Pulmonary lymph node (tissue), 1 donor: Measurements from ENCODE around the gene ALK.

- PRO-cap: no peak
These were observed 112.2 kb upstream of the FOSL2 start for GRCh38 chr2:28280461-28280861.

DNA sequence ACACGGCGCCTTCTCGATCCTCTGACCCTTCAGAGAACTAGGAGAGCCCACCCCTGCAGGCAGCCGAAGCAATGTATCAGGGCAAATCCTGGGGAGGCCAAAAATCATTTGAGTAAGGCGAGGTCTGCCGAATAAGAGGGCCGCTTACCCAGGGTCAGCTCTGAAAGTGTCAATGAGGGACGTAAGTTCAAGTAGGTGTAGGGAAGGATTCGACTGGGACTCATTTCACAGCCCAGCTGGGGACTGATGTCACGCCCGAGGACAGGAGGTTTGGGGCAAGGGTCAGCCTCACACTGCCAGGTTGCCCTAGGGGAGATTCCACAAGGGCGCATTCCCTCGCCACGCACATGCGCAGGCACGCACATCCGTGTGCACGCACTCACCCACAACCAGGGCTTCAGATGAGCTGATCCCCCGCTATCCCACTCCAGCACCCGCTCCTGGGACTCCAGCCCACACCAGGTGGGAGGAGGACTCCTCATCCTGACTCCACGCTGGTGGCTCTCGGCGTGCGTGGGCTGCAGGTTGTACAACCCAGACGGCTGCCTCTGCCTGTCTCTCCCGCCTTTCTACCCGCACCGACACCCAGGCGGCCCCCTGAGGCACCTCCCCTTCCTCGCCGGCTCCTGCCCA, 48.0 kb upstream of the FOSL2 start:
- PRO-cap: no peak

- PRO-cap: bidirectional peak, plus-strand start at chr2:28348342, minus-strand start at chr2:28348047
These were observed 44.7 kb upstream of the FOSL2 start for GRCh38 chr2:28347736-28348666.

DNA sequence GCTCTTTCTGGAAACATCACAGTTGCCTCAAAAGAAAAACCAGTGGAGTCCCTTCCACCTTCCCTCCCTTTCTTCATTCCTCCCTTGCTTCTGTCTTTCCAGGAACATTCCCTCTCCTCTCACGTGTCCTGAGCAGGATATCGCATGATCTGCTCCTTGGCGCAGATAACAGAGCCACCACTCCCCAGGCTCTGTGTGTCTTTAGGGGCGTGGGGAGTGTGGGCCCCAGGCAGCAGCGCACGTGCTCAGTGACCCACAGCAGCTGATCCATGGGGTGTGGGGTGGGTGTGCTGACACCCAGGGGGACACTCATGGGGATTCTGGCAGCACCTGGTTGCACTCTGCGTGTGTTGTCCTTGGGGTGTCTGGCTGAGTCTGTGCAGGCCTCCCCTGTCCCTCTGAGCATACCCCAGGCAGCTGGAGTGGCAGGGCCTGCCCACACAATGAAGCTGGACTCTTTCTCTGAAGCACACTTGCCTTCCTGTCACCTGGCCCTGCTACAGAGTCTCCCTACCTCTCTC, 9.9 kb upstream of the FOSL2 start:
- PRO-cap: no peak

- PRO-cap: no peak
These were observed 4.3 kb downstream of the FOSL2 start for GRCh38 chr2:28397065-28397273.

GRCh38 chr2:28411274-28411524, 18.5 kb downstream of the FOSL2 start:
- PRO-cap: no peak

- PRO-cap: no peak
These were observed 124.7 kb upstream of the PPP1CB start for GRCh38 chr2:28626616-28627657.

DNA sequence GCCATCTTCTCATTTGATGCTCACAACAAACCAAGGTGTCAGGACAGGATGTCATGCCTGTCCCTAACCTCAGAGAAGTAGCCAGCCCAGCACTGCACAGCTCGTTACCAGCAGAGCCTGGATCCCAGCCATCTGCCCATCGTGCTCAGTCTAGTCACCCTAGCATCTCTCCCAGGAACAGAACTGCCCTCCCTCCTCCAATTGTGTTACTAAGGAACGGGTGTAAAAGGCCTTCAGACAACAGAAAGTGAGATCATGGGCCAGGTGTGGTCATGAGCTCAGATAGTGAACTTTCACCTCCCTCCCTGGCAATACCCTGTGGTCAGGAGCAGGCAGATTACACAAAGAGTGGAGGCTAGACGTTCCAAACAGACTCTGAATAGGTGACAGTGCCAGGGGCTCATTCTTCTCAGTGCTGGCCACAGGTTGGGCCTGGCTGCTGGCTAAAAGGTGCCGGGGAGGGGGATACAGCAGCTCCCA, 111.8 kb upstream of the PPP1CB start:
- PRO-cap: no peak

DNA sequence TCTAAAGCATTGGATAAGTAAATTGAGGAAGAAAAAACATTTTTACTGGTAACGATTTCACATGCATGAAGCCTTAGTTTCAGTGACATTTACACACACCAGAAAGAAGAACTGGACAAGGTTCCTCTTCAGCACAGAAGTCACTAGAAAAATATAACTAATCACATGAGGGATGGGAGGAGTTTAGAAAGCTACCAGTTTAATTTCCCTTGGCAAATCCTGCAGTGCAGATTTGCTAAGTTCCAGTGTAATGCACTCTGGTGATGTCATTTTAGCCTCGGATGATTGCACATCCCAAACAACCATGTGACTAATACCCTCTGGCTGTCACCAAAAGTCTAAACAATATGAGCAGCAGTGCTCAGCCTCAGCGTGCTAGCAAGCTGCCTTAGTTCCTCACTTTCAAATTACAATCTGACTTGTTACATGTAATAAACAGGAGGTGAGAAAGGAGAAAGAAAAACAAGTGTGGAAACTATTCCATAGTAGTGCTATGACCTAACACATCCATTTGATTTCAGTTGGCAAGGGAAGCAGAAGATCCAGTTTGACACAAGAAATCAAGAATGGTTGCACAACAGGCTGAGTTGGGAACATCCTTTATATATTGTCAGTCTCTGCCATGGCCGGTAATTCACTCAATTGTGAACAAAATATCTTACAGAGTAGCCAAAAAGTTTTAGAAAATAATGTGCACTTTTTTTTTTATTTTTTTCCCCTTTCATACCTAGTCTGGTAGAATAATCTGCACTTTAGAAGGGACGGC, 35.2 kb upstream of the PPP1CB start:
- PRO-cap: bidirectional peak, plus-strand start at position 229 of the sequence, minus-strand start at position 113 of the sequence

- PRO-cap: unidirectional peak, plus-strand start at chr2:28750782; bidirectional peak, plus-strand start at chr2:28750952, minus-strand start at chr2:28750945
These were observed 916 bp upstream of the PPP1CB start for GRCh38 chr2:28750455-28751372.

GRCh38 chr2:29010844-29011540, 29.9 kb downstream of the TOGARAM2 start:
- PRO-cap: no peak

GRCh38 chr2:29063466-29064291, 10.6 kb downstream of the PCARE start:
- PRO-cap: no peak

- PRO-cap: bidirectional peak, plus-strand start at chr2:29116038, minus-strand start at chr2:29116049; bidirectional peak, plus-strand start at chr2:29116594, minus-strand start at chr2:29116523
These were observed 888 bp downstream of the CLIP4 start for GRCh38 chr2:29115726-29116880.

DNA sequence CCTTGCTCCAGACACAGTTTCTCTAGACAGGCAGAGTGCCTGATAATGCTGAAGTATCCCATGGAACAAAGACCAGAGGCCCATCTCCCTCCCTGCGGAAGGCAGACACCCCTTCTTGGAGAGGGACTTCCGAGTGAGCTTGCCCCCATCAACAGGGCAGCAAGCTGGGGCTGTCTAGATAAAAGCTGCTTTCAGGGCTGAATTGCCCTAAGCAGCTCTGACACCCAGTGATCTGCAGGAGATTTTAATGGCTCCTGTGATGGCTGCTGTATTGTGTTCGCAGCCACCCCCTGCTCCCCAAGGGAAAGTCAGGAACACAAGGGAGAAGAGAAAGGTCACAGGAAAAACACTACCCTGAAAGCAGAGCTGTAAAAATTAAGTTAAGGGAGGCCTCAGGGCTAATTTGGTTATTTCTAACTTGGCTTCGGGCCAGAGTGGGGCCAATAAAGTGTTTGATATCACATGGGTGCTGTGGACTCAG, 147.4 kb downstream of the CLIP4 start:
- PRO-cap: unidirectional peak, plus-strand start at position 270 of the sequence

GRCh38 chr2:29437598-29437862, 322.3 kb downstream of the CLIP4 start:
- PRO-cap: no peak

DNA sequence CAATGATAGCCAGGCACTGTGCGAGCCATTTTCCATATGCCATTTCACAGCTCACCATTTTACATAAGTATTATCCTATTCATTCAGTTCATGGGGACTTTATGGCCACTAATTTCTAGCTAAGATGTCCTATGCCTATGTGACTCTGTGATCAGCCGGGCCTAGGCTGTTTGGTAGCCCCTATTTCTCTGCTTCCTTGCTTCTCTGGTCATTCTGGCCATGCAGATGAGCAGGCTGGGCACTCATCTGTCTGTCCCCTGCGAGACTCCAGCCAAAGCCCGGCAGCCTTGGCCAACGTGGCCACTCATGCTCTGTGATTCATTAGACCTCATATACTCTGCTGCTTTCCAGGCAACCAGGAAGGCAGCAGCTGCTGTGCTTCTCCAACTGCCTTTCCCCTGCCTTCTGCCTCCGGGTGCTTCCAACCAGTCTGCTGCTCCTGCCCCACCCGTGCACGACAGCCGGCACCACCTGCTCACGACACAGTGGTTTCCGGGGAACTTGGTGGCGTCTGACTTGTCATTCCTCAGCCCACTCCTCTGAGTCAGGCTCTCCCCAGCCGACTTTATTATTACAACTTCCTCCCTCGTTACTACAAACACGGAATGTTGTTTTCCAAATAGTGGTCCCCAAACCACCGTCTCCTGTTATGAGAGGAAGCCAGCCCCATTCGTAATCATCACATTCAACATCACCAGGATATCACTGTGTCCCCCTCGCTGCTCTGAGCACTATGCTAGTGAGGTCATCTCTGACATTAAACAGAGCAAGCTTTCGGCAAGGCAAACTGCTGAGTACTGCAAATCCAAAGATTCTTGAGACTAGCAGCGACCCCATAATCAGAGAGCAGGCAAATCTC, 392.5 kb downstream of the ALK start:
- PRO-cap: unidirectional peak, minus-strand start at position 407 of the sequence

DNA sequence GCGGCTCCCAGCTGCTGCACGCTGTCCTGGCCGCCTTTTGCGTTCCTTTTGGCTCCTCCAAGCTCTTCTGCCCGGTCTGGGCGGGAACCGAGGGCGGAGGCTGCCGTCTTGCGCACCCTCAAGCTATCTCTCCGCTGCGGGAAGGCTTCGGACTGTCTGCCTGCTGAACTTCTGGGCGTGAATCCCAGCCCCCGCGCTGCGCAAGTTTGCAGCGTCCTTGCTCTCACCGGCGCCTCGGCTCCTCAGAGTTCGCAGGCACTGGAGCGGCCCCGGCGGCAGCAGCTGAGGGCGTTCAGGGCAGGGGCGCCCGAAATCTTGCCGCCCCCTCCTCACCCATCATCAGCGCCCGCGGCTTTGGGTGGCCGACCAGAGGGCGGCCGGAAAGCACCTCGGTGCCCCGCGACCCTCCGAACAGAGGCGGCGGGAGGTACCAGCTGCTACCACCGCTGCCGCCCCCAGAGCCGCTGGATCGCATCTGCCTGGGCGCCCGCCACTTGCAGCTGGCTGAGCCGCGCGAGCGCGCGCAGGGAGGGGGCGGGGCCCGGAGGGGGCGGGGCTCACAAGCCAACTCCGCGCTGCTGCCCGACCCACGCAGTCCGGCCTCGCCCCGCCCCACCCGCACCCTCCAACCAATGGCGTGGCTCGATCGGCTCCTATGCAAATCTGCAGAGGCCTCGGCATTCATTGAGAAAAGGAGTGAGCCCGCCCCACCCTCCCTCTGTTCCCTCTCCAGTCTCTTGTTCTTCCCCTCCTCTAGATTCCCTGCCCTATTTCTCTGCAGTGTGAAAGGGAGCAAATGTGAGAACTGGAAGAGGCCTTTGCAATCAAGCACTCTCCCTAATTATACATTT, at the start of gene ALK:
Gene ALK, minus strand, starts transcription at position 477 of the 851 bp plus-strand sequence.
- PRO-cap: bidirectional peak, plus-strand start at position 684 of the sequence, minus-strand start at position 477 of the sequence

- PRO-cap: no peak
These were observed 2.0 kb downstream of the YPEL5 start for GRCh38 chr2:30148820-30149255.

GRCh38 chr2:30214286-30214485, 17.1 kb upstream of the LBH start:
- PRO-cap: no peak

DNA sequence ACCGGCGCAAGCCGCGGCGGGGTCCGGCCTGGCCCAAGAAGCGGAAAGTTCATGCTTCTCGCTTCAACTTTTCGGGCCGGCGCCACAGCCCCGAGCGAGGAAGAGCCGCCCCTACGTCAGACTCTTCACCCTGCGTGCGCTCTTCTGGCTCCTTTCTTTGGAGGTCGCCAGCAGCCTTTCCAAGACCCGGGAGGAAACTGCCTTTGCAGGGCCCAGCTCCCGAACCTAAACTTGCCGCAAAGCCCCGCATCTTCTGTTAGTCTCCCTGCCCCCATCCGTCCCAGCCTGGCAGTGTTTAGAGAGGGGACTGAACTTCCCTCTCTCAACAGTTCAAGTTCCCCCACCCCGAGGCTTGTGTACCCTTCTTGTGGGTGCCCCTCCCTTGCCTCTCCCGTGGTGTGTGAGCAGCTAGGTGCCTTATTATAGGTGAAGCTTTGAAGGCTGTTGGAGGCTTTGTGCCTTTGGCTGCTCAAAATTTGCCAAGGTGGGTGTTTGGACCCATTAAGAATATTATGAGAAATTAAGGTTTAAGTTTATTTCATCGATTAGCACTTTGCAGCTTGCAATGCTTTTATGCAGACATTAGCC, 1.4 kb downstream of the LBH start:
- PRO-cap: unidirectional peak, minus-strand start at position 124 of the sequence; unidirectional peak, minus-strand start at position 199 of the sequence; unidirectional peak, minus-strand start at position 287 of the sequence; unidirectional peak, minus-strand start at position 393 of the sequence